Left cardiac atrium (tissue), 1 donor: ENCODE results near the genes EPHB6 and OR6V1.

GRCh38 chr7:142320078-142320781, 62.4 kb upstream of the PRSS58 start:
- PRO-cap = no peak

GRCh38 chr7:142463551-142463904, 205.7 kb upstream of the PRSS58 start:
- PRO-cap = no peak

DNA sequence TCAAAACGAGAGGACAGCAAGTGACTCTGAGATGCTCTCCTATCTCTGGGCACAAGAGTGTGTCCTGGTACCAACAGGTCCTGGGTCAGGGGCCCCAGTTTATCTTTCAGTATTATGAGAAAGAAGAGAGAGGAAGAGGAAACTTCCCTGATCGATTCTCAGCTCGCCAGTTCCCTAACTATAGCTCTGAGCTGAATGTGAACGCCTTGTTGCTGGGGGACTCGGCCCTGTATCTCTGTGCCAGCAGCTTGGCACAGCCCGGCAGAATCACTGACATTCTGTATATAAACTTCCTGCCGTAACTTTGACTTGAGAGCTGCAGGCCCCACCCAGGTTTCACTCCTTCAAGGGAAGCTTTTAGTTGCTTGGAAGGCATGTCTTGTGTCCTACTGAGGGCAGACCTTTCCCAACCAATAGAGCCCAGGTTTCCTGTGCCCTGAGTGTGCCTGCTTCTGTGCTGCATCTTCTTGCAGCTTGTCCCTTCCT, 225.0 kb upstream of the PRSS58 start:
- PRO-cap = no peak

DNA sequence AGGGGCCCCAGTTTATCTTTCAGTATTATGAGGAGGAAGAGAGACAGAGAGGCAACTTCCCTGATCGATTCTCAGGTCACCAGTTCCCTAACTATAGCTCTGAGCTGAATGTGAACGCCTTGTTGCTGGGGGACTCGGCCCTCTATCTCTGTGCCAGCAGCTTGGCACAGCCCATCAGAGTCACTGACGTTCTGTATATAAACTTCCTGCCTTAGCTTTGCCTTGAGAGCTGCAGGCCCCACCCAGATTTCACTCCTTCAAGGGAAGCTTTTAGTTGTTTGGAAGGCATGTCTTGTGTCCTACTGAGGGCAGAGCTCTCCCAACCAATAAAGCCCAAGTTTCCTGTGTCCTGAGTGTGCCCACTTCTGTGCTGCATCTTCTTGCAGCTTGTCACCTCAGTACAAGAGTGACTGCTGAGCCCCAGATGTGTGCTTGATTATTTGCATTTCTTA, 242.5 kb upstream of the PRSS58 start:
- PRO-cap = no peak

GRCh38 chr7:142528802-142529477, 220.3 kb upstream of the PRSS1 start:
- PRO-cap = no peak

DNA sequence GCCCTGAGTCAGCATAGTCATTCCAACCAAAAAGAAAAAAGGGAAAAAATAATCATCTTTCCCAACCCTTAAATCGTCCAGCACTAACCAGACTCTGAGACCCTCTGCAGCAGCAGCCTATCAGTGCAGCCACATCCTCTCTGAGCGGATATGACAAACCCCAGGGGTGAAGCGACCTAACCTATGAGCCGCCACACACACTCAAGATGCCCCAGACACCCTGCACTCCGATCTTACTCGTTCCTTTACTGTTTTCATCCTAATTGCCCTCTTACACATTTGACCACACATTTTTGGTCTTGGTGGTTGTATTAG, 37.6 kb upstream of the PRSS1 start:
- PRO-cap = no peak

GRCh38 chr7:142782996-142783646, 12.4 kb downstream of the PRSS2 start:
- PRO-cap = no peak

DNA sequence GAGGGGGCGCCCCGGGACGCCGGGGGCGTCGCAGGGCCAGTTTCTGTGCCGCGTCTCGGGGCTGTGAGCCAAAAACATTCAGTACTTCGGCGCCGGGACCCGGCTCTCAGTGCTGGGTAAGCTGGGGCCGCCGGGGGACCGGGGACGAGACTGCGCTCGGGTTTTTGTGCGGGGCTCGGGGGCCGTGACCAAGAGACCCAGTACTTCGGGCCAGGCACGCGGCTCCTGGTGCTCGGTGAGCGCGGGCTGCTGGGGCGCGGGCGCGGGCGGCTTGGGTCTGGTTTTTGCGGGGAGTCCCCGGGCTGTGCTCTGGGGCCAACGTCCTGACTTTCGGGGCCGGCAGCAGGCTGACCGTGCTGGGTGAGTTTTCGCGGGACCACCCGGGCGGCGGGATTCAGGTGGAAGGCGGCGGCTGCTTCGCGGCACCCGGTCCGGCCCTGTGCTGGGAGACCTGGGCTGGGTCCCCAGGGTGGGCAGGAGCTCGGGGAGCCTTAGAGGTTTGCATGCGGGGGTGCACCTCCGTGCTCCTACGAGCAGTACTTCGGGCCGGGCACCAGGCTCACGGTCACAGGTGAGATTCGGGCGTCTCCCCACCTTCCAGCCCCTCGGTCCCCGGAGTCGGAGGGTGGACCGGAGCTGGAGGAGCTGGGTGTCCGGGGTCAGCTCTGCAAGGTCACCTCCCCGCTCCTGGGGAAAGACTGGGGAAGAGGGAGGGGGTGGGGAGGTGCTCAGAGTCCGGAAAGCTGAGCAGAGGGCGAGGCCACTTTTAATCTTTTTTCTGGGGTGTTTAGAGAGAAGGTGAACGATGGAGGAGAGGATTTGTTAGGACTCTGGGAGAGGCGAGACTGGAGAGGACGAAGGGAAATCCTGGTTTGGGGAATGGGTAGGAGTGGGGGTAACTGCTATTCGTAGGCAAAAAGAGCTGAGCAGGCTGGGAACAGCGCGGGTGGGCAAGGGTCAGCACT, 26.4 kb downstream of the PRSS2 start:
- PRO-cap = no peak

DNA sequence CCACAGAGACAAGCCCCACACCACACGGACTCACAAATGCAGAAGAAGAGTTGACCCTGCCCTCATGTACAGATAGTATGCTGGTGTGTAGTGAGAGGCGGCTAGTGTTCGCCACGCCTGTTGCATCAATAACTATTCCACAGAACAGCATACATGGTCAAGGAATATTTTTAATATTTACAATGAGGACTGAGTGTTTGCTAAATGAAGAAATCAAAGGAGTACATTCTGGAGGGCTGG, 28.4 kb downstream of the PRSS2 start:
- PRO-cap = no peak

DNA sequence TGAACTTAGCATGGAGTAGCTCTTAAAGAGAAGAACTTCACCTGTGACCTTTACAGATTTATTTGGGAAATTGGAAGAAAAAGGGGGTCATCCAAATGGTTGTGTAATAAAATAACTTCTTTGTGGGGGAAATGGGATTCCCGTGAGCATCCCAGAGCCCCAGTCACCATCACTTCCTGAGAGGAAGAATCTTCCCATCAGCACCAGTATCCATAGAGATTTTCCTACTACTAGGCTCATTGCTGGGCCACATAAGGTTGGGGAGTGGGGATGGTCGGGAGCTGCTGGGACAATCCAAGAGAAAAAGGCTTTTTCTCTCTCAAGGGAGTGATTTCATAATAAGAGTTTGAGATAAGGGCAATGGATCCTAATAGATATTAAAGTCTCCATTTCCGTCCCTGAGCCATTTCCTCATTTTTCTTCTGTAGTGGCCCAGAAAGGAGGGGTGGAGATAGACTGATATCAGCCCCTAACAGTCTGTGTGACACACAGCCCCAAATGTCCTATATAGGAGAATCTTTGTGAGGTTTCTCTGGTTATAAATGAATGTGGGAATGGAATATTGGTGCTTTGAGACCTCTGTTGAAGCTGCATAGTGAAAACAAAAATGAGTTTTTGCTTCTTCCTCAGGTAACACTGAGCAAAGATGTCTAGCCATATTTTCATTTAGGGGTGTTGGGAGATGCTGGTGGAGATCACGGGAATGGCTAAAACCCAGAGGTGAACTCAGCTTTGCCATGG, 35.2 kb downstream of the PRSS2 start:
- PRO-cap = no peak

DNA sequence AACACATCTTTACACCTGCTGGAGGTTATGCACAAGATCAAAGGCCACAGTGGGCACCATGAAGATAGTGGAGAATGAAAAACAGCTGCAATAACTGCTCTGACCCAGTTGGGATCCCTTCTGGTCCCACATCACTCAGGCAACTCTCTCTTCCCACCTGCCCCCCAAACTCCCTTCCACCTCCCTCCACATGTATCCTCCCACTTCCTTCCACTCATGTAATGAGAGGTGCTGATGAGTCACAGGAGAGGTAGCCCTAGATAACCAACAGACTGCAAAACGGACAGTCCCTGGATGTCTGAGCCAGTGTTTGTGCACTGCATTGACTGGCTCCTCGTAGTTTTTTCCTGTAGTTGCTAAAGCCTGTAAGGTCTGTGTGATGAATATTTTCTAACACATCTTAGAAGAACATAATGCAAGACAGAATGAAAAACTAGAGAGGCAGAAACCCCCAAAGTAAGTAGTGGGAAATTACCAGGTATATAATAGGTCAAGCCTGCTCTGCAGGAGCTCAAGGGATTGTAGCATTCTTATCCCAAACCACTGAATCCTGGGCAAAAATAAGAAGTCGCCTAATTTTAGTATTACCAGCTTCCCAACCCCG, 38.5 kb downstream of the PRSS2 start:
- PRO-cap = no peak

DNA sequence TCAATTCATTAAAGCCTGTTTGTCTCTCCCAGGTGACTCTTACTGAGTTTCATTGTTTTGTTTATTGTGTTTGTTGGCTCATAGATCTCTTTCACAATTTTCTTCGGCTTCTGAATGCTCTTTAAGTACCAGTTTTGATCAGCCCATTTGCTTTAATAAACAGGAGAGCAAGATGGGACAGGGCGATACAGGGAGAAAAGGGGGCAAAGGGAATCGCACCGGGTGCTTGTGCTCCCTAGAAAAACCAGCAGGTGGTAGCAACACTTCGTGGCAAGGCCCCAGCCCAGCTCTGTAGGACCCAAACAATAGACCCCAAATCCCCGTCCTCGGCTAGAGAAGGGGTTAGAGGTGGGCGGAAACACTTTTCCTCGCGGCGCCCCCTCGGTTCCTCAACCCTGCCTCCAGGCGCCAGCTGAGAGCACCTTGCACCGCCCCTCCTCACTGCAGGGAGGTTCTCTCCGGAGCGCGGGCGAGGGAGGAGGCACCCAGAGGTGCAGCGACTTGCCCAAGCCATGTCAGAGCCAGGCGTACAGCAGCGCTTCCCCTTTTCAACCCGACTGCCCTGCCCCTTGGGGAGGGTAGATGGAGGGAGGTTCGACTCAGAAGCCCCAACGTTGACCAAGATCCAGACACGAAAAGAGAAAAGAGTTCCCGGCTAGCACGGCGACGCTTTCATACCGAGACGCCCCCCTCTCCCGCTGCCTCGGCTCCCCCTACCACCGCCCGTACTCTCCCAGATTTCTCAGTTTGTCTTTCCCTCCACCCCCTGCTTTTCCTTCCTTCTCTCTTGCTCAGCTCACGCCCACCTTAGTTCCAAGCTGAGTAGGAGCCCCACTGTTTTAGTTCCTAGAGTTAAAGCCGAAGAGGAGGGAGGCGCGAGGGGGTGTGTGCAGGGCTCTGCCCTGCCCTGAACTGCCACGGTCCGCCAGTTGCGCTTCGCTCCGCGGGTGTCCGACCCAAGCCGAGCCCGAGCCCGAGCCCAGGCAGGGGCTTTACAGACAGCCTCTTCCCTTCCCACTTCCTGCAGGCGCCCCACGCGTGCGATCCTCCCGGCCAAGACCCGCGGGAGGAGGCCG, 741 bp upstream of the EPHB6 start:
- PRO-cap = unidirectional peak, plus-strand start at position 556 of the sequence

- PRO-cap = bidirectional peak, plus-strand start at chr7:142855115, minus-strand start at chr7:142854958
These were observed at the start of gene EPHB6 for GRCh38 chr7:142854873-142855349. TSS of gene EPHB6 (plus strand) at chr7:142855076.

DNA sequence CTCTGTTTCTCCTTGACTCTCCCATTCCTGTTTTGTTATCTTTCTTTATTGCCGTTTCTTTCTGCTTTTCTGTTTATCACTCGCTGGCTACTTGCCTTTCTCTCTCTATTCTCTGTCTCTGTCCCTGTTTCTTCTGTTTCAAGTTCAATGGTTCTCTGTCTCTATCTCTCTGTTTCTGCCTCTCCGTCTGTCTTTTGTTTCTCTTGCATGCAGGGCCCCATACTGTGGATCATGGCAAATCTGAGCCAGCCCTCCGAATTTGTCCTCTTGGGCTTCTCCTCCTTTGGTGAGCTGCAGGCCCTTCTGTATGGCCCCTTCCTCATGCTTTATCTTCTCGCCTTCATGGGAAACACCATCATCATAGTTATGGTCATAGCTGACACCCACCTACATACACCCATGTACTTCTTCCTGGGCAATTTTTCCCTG, at the start of gene OR6V1:
Gene OR6V1, plus strand, starts transcription at position 232 of the 429 bp plus-strand sequence.
- PRO-cap = no peak

- PRO-cap = no peak
These were observed 10.8 kb upstream of the TAS2R39 start for GRCh38 chr7:143172397-143172797.

DNA sequence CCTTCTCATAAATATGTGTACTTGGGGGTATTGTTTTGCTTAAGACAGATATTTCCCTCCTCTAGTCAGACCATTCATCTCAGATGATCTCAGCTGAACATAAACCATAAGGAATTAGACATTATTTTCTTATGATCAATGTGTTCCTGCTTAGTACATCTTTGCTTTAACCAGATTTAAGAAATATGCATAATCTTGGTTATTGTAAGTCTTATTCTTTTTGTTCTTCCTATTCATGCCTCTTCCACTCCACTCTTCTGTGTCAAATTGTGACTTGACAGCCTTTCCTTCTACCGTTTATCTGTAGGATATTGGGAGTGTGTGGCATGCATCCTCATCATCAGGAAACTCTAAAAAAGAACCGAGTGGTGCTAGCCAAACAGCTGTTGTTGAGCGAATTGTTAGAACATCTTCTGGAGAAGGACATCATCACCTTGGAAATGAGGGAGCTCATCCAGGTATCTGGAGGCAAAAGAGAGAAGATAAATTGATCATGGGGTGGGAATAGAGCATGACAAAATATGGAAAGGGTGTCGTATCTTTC, 3.2 kb downstream of the CASP2 start:
- PRO-cap = no peak

- PRO-cap = no peak
These were observed 4.8 kb upstream of the ZYX start for GRCh38 chr7:143376215-143376925.

GRCh38 chr7:143382581-143382724, 1.3 kb downstream of the ZYX start:
- PRO-cap = no peak

DNA sequence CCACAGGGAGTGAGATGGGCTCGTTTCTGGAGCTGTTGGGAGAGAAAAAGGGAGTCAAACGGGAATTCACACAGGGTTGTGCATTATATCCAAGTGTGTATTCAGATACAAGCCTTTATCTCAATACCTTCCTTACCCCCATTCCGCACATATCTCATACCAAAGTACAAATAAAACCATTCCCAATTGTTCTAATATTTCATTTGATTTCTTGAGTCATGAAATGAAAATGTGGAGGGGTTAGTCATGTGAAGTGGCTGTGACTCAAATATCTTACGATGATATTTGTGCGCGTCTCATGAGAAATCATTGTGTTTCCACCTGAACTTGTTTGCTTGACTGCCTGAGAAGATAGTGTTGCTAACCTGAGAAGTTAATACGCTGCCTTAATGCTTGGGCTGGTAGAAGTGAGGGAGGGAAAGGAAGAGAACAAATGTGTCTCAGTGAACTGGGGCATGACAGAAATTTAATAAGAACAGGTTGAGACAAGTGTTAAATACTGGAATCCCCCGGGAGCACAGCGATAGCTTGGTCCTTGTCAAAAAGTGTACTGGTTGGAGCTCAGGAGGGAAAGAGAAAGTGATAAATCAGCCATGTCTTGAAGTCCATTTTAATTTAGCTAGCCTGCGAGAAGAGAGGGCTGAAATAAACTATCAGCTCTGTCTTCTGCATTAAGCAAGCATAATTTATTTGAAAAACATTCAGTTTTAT, 7.1 kb upstream of the EPHA1 start:
- PRO-cap = no peak

- PRO-cap = no peak
These were observed 7.3 kb downstream of the TAS2R41 start for GRCh38 chr7:143485003-143485406.